Measurements from ENCODE around the gene SCNM1.

DNA sequence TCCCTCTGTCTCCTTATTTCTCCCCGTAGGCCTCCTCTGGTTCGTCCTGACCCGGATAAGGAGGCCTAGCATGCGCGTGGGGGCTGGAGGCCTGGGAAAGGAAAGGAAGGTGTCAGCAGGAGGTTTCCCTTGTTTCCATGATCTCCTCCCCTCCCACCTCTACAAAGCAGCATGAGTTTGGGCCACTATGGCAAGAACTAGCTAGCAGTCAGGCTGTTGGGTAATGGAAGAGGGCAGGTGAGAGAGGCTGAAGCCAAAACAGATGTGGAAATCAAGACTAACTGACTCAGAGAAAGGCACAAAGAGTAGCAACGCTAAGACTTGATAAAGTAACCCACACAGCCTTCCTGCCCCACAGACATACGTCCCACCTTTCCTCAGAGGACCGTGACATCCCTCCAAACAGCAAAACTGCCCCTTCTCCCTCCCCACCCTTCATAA is 753 bp upstream of the SEMA6C start:
- PRO-cap: no peak

DNA sequence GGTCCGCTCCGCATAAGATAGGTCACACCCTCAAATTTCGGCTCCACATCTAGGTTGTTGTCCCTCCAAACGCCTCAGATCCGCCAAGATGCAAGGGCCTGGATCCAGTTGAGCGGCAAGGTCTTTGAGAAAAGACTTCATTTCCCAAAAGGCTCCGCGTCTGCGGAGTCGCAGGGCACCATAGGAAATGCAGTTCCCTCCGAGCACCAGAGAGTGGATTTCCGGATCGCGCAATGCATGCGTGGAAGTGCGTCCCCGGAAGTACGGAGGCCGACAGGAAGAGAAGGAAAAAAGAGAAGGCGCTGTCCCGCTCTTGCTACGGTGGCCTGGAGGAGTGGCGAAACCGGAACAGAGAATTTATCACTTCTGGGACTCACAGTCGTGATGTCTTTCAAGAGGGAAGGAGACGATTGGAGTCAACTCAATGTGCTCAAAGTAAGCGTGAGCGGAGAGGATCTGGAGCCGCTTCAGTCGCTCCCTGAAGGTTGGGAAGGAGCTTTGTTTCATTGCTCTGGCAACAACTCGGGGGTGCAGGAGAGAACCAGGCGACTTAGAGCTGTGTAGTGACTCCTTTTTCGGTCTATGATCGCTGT is at the start of gene SCNM1:
SCNM1 (plus strand) TSS at position 376 of the 593 bp plus-strand sequence.
- PRO-cap: bidirectional peak, plus-strand start at position 276 of the sequence, minus-strand start at position 126 of the sequence

DNA sequence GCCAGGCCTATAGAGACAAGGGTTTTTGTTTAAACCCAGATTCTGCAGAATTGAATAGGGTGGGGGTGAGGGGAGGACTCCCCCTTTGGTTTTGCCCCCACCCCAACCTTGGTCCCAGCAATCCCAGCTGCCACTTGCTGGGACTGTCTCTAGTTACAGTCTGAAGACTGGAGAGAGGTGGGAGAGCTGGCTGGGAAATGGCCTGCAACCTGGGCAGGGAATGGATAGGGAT is 1.5 kb downstream of the ZNF687 start:
- PRO-cap: no peak

GRCh38 chr1:151286966-151287701 is 5.0 kb downstream of the ZNF687 start:
- PRO-cap: no peak

- PRO-cap: no peak
These were observed 17.3 kb downstream of the PI4KB start for GRCh38 chr1:151309869-151310425.

GRCh38 chr1:151311386-151312396 is 15.5 kb downstream of the PI4KB start:
- PRO-cap: bidirectional peak, plus-strand start at chr1:151311828, minus-strand start at chr1:151311668

- PRO-cap: no peak
These were observed 715 bp upstream of the CGN start for GRCh38 chr1:151510500-151510844.

GRCh38 chr1:151512235-151513479 is 1.5 kb downstream of the CGN start:
- PRO-cap: no peak

GRCh38 chr1:151566011-151566291 is 25.8 kb downstream of the TUFT1 start:
- PRO-cap: no peak

- PRO-cap: no peak
These were observed 42.2 kb downstream of the SNX27 start for GRCh38 chr1:151654120-151654467.

GRCh38 chr1:151680874-151681336 is 35.7 kb downstream of the CELF3 start:
- PRO-cap: no peak

GRCh38 chr1:151717909-151718656 is 1.5 kb upstream of the CELF3 start:
- PRO-cap: unidirectional peak, plus-strand start at chr1:151718367

DNA sequence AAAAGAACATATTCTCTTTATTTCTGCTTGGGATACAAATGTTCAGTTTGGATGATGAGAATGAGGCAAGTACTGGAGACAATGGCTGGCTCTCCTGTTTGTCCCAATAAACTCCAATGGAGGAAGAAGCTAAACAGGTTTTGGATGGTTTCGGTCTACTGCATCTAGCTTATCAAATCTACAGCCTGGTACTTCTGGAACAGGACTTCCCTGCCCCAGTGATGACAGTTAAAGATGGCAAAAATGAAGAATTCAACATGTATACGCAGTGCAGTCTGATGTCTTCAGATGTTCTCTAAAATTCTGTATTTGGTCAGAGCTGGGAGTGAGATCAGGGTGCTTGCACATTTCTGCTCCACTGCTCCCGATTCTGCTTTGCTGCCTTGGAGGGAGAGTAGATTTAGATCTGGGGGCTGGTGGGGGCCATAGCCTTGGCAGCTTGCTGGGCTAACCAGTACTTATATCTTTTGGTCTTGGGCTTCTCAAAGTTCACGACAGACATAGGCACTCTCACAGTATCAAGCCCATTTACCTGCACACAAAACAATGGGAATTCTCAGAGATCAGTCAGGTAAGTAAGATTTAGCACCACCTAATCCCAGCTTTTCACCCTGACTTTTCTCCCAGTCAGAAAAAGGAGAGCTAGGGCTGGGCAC is 3.5 kb downstream of the MRPL9 start:
- PRO-cap: no peak

- PRO-cap: no peak
These were observed 1.6 kb downstream of the THEM5 start for GRCh38 chr1:151851694-151852470.

GRCh38 chr1:151953409-151953711 is 40.3 kb downstream of the S100A10 start:
- PRO-cap: no peak

DNA sequence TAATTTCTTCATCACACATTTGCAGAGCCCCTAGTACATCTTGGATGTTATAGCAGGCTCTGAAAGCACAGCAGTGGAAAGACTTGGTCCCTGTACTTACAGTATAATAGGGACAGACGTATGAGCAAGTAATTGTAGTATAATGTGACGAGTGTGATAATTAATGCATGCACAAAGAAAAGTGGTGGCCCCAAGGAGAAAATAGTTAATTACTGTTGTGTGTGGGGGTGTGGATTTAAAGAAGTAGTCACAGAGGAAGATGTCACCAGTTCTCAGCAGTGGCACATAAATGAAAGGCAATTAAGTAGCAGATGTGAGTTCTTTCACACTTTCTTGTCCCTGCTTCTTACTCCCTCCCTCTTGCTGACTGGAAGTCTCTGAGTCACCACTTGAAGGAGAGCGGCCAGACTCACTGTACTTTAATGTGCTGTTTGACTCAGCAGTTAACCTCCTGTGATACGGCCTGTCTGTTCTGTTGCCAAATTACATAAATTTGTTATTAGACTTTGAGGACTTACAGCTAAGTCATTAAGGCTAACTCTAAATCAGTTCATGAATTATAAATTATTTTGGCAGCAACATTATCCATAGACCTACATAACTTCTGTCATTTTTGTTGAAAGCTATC is 20.8 kb downstream of the S100A10 start:
- PRO-cap: no peak

DNA sequence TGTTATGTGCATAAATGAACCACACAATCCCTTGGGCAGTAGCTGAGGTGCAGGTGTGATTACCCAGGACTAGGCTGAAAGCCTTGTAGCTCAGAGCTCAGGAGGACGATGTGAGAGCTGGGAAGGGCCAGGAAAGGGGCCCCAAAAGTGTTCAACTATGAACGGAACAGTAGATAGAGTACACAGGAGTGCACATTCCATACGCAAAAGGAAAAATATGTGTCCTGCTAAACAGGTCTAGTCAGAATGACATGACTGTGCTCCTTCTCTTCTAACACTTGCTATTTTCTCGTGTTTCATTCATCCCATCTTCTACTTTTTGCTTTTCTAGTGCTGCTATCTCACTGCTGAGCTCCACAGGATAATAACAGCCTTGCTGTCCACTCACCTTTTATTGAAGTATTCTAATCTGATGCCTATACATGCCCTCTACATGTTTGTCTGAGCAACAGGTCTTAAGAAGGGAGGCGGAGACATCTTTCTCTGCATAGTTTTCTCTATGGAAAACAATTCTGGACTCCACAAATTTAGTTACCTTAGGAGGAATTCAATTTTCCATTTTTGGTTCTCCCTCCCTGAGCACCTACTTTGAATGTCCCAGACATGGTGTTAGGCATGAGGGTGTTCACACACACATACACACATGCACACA is 3.5 kb downstream of the S100A10 start:
- PRO-cap: no peak

GRCh38 chr1:152048489-152049024 is 11.8 kb upstream of the S100A11 start:
- PRO-cap: bidirectional peak, plus-strand start at chr1:152048616, minus-strand start at chr1:152048564

- PRO-cap: no peak
These were observed 6.8 kb downstream of the TCHH start for GRCh38 chr1:152108490-152108842.

- PRO-cap: no peak
These were observed 1.2 kb downstream of the CRCT1 start for GRCh38 chr1:152515210-152516087.

All from tibial artery (tissue), 1 donor.